ENCODE results near the genes PERM1 and SDF4.

DNA sequence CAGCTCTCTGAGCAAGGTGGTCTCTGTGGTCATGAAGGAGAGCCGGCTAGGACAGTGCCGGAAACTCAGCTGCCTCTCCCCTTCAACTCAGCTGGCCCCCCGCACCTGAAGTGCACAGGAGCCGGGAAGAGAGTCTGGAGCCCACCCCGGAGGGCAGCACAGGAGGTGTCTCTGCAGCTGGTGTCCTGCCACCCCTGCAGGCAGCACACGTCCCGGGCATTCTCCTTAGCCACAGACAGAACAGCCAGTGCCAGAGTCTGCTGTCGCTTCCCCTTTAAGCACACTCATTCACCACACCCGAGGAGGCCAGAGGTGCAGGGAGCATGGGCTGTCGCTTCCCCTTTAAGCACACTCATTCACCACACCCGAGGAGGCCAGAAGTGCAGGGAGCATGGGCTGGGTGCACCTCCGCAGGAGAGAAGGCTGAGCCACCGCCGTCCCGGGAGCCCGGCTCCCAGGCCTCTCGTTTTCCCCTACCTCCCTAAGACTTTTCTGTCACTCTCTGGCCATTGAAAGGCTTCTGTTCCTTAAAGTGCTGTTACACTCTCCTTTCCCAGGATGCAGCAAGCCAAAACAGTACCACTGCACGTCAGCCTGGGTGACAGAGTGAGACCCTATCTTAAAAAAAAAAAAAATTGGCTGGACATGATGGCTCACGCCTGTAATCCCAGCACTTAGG is 17.0 kb upstream of the SAMD11 start:
- RRBS: 61% methylated on average over 6 of the region's 19 CpGs

- RRBS: 11% methylated on average over 1 of the region's 25 CpGs
Observed at GRCh38 chr1:910901-911677, 12.6 kb upstream of the SAMD11 start.

DNA sequence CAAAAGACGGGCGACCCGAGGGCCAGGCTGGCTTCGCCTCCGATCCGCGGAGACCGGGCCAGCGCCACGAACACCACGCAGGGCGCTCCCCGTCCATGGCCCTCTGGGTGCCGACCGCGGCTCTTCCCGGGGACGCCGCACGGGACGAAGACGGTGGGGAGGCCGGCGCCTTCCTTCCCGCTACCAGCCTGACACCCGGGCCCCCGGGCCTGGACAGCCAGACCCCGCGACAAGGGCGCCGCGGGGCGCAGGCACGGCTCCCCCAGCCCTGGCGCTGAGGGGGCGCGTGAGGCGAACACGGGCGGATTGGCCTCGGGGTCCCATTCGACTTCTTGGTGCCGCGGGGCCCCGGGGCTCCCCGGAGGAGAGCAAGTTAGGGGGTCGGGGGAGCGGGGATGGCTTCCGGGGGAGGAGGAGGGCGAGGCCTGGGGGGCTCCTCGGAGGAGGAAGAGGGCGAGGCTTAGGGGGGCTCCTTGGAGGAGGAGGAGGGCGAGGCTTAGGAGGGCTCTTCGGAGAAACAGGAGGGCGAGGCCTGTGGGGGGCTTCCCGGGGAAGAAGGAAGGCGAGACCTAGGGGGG is 601 bp upstream of the KLHL17 start:
- RRBS: 31% methylated on average over 14 of the region's 57 CpGs

DNA sequence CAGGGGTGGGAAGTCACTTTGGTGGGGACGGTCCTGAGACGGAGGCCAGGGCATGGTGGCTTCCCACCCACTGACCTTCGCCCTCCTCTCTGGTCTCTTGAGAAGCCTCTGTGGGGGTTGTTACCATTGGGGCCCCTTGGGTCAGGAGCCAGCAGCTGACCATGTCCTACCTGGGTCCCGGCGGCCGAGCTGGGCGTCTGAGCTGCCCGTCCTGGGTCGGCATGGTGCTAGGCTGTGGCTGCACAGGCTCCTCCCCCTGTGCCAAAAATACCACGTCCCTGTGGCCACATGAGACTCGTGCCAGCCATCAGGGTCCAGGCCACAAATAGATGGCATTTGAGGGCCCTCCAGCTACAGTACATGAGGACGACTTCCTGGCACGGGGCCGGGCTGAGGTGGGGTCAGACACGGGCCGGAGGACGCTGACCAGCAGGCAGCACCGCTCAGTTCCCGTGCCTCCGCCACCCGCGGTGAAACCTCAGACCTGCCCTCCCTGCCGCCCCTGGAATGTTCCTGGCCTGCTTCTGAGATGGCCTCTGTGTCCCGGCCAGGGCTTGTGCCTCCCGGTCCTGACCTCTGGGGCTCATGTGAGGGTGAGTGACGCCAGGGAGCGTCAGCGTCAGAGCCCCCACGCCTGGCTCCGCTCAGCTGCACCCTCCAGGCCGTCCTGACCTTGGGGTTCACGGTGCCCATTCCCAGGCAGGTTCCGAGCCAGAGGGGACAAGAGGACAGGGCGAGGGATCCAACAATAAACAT is at the start of gene PERM1:
Gene PERM1 (minus strand): TSS at position 199 of the 756 bp plus-strand sequence.
- RRBS: no CpG with 5 or more reads among the region's 34 CpGs

GRCh38 chr1:1020472-1021095 is 664 bp downstream of the AGRN start:
- RRBS: 2% methylated on average over 33 of the region's 57 CpGs

GRCh38 chr1:1058814-1059142 is 15.3 kb downstream of the RNF223 start:
- RRBS: 3% methylated on average over 1 of the region's 14 CpGs

- RRBS: 65% methylated on average over 28 of the region's 56 CpGs
Observed at GRCh38 chr1:1144005-1145065, 28.4 kb upstream of the C1orf159 start.

- RRBS: 79% methylated on average over 11 of the region's 54 CpGs
Observed at GRCh38 chr1:1162409-1163194, 11.1 kb upstream of the TTLL10 start.

DNA sequence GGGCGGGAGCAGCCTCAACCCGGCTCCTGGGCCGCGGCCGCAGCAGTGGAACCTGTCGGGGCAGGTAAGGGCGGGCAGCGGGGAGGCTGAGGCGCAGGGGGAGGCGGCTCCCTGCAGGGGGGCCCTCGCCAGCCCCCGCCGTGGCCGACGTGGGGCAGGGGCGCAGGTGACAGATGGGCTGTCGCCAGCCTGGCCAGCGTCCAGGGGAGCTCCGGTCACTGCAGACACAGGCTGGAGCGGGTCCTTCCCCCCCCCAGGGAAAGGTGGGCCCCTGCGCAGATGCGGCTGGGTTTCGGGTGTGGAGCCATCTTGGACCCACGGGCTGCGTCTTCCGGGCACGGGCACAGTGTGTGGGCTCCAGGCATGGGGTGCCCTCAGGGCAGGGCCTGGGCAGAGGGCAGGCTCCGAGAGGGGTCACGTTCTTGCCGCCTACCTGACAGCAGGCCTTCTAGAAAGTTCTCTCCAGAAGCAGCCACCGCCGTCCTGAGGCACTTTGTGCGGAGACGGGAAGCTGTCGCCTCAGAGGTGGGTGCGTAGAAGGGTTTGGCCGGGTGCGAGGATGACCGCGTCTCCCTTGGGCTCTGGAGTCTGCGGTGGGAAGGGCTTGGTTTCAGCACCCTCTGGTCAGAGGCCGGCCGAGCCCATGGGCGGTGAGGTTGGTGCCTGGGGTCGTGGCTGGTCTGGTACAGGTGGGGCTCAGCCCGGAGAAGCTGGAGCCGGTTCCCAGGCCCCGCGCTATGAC is 10.3 kb upstream of the TTLL10 start:
- RRBS: 89% methylated on average over 5 of the region's 49 CpGs

DNA sequence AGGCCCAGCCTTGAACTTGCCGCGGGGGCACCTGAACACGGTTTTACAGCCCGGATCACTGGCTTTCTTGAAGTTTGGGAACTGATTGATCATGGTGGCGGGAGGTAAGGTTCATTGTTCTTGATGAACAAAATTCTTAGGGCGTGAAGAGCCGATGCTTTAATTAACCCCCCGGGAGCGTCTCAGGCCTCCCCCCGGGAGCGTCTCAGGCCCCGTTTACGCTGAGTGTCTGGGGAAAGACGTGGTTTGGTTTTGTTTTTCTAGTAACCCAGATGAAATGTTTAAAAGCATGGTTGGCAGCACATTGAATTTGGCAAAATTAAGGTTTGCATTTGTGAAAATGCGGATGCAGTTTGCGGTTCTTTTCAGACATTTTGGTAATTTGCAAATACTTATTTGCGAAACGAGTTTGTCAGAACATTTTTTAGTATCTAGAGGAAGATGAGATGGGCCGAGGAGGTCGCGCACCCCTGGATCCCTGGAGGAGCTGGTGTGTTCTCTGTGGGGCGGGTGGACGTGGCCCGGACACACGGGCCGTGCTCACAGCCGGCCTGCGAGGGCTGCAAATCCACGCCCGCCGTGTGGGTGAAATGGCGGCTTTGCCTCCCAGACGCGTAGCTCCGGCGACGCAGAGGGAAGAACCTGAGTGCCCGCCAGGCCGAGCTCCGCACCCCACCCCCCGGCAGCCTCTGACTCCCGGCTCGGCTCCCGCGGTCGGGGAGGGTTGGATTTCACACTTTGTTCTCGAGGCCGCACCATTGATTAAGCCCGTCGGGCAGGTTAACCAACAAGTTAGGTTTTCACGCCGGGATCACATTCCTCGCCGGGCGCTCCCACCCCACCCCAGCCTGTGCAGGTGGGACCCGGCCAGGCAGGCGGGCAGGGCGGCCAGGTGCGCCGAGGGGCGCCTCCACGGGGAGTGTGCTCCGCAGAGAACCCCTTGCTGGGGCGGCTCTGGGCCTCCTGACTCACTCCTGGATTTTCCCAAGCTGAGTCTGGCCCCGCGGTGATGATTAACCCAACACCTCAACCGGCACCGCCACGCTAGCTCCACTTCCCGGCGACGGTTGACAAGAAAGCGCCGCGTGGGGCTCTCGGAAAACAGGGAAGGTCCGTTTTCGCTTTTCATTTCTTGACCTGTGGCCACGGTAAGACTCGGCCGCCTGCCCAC is 9.3 kb upstream of the TTLL10 start:
- RRBS: 56% methylated on average over 22 of the region's 81 CpGs

- RRBS: 59% methylated on average over 11 of the region's 40 CpGs
Observed at GRCh38 chr1:1165202-1166293, 8.1 kb upstream of the TTLL10 start.

DNA sequence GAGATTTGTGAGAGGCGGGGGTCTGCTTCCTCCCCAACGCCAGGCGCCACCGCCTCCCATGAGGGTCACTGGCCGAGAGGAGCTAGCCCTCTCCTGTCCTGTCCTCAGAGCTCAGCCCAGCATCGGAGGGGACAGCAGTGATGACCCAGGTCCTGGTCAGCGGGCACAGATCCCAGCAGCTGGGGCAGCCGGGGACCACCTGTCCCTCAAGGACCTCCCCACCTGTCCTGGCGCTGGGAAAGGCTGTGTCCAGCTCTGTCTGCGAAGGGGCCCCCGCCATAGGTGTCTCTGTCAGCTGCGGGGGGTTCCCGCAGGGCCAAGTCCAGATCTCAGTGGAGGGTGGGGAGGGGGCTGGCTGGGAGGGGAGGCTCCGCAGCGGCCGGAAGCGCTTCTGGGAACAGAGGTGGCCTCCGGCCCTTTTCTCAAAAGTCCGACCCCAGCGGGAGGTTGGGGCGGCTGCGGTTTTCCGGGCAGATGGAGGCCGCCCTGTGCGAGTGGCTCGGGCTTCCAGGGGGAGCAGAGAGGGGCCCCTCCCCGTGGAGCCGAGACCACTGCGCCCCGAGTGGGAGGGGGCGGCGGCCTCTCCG is 5.7 kb downstream of the TNFRSF18 start:
- RRBS: 2% methylated on average over 6 of the region's 33 CpGs

DNA sequence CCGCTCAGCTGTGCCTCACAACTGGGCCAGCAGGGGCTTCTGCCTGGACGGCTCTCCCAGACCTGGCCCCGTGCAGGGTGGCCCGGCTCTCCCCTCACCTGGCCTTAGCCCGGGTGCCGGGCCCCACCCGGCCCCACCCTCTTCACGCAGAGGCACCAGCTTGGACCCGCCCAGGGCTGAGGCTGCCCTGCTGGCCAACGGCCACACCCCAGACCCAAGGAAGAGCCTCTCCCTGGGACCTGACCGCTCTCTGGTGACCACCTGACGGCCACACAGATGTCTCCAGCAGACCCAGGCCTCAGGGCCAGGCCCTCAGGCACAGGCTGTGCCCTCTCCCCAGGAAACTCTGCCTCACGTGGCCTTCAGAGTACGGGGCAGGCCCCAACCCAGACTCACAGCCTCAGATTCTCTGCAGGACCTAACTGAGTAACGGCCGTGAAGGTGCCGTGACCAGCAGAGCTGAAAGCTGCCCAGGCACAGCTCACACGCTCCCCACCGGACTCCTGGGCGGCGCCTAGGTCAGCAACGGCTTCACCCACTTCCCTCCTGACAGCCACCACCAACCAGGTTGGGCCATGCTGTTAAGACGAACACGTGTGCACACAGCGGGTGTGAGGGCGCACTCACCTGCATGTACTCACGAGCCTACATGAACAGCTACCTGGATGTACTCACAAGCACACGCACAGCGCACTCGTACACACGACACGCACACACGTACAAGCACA is 8.5 kb upstream of the TNFRSF4 start:
- RRBS: no CpG with 5 or more reads among the region's 33 CpGs

GRCh38 chr1:1231077-1232099 is at the start of gene SDF4:
SDF4 (minus strand) TSS chr1:1232001.
- RRBS: 2% methylated on average over 31 of the region's 93 CpGs

DNA sequence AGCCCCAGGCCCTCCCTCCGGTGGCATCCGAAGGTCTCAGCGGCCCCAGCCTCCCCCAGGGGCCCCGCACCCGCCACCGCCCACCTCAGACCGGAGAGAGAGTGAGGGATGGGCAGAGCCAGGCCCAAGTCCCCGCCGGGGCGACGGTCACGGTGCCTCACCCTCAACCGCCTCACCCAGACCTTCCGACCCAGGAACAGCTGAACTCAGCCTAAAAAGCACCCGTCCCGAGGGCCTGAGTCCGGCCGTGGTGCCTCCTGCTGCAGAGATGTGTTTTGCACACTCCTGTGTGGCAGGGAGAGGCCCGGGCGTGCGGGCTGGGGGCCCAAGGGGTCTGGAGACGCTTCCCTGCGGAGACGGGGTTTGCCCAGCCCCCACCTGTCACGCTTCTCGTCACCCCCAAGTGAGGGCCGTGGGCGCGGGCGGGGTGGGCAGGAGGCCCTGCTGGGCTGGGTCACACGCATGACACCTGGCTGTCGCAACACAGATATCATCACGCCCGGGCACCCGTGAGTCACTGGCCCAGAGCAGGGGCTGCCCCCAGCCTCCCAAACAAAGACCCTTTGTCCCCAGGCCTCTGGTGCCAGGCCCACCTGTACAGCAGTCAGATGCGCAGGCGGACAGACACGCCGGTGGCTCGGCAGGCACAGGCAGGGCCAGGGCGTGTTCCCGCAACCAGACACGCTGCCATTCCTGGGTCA is 5.8 kb downstream of the B3GALT6 start:
- RRBS: 9% methylated on average over 18 of the region's 43 CpGs

DNA sequence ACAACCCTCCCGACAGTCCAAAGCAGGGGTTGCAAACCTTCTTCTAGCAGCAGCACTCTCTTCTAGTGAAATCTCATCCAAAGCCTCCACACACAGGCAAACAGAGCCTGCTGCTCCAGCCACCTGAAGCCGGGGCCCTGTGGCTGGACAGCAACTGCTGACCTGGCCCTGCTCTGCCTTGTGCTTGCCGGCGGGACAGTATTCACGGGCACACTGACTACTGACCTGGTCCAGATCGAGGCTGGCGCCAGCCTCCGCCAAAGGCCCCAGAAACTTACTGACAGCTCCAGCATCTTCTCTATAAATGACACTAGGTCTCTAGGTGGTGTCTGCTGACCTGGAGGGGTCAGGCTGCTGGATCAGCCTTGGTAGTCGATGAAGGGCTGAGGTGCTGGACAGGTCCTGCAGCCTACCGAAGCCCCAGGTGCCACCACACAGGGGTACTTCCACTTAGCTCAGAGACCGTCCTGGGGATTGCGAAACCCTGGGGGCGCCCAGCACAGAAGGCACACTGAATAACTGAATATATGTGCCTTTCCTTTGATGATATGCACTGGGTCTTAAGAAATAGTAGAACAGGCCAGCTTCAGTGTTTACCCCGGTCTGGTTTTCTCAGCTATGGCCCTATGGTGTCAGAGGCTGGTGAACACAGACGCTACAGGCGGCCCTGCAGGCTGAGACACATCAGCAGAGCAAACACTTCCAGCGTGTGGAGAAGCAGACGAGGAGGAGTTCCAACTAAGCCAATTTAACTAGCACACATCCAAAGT is 11.0 kb downstream of the UBE2J2 start:
- RRBS: 96% methylated on average over 2 of the region's 18 CpGs

- RRBS: under 1% methylated on average over 13 of the region's 21 CpGs
Observed at GRCh38 chr1:1273597-1273728, 191 bp downstream of the UBE2J2 start.

- RRBS: 60% methylated on average over 30 of the region's 81 CpGs
Observed at GRCh38 chr1:1293454-1294197, 13.4 kb downstream of the SCNN1D start.

- RRBS: 8% methylated on average over 5 of the region's 15 CpGs
Observed at GRCh38 chr1:1344626-1345224, 4.5 kb downstream of the DVL1 start.

GRCh38 chr1:1353454-1354140 is 4.4 kb upstream of the DVL1 start:
- RRBS: 68% methylated on average over 3 of the region's 26 CpGs

Data from non-pigmented ciliary epithelial cell (primary cell).